Measurements from ENCODE around the genes C6orf141, GSTA1 and GCM1.

GRCh38 chr6:49550246-49551209 lies at the start of gene C6orf141:
C6orf141 (plus strand) TSS chr6:49550668.
- PRO-cap, result unidirectional peak, plus-strand start at chr6:49550691

- PRO-cap, result no peak
These were observed 994 bp downstream of the C6orf141 start for GRCh38 chr6:49551210-49552114.

DNA sequence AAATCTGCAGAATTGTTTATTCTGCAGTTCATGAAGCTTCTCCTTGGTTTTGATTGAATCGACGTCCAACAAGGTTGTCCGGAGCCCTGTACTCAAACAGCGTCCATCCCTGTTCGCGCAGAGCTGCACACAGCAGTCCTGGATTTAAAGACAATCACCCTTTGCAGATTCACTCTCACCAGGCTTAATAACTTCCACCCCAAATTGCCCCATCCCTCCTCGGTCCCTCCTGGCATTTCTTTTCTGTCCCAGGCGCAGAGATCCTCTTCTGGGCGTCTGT lies 1.4 kb upstream of the TFAP2B start:
- PRO-cap, result no peak

DNA sequence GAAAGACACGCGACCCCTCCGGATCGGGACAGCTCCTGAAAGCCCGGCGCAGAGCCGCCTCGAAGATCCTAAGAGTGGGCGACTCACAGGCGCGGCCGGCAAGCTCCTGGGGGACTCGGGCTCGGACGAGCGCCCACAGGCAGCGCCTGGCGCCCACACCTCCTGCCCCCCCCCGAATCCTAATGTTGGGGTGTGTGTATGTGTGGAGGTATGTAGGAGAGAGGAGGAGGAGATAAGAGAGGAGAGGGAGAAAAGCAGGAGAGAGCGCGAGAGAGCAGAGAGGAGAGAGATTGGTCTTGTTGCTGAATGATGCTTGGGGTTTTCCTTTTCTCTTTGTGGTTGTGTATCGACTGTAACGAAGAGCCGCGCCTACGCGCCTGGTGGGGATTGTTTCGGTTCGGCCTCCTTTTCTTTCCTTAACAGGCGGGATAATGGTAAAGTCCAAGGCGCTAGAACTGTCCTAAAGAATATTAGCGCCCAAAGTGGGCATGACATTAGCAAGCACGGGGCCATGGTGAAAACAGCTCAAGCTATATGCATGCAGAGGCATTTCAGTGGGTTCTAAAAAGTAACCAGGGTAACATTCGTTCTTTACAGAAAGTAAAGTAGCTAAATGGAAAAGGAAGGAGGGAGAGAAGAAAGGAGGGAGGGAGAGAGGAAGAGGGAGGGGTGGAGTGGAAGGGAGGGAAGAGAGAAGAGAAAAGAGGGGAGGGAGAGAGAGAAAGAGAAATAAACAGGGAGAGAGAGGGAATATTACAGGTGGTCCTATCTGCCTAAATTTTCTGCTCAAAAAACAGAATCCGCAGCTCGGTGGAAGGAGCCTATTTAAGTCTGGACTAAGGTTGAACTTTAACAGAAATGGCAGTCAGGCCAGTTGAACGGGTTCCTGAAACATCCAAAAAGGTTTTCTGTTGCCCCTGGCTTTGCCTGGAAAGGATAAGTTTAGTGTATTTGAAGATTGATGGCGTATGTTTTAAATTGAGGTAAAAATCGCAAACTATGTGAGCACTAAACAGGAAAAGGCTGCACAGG lies 1.9 kb downstream of the TFAP2B start:
- PRO-cap, result no peak

GRCh38 chr6:50824508-50825179 lies 6.0 kb downstream of the TFAP2B start:
- PRO-cap, result no peak

DNA sequence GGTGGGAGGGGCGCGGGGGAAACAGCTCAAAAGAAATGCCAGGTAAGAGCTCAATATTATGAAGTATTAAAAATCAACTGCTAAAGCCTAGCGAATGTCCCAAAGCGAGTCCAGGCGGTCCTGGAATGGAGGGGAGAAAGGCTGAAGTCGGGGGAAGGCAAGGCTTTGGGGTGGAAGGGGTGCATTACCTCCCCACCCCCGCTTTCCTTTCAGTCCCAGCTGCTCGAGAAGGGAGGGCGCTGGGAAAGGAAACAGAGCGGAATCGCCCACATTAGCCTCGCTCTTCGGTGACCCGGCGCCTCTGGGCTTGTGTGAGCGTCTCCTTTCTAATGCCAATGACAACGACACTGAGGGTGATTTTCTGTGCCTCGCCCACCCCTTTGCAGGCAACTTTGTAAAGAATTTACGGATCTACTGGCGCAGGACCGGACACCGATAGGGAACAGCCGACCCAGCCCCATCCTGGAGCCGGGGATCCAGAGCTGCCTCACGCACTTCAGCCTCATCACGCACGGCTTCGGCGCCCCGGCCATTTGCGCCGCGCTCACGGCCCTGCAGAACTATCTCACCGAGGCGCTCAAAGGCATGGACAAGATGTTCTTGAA lies 24.1 kb downstream of the TFAP2B start:
- PRO-cap, result no peak

DNA sequence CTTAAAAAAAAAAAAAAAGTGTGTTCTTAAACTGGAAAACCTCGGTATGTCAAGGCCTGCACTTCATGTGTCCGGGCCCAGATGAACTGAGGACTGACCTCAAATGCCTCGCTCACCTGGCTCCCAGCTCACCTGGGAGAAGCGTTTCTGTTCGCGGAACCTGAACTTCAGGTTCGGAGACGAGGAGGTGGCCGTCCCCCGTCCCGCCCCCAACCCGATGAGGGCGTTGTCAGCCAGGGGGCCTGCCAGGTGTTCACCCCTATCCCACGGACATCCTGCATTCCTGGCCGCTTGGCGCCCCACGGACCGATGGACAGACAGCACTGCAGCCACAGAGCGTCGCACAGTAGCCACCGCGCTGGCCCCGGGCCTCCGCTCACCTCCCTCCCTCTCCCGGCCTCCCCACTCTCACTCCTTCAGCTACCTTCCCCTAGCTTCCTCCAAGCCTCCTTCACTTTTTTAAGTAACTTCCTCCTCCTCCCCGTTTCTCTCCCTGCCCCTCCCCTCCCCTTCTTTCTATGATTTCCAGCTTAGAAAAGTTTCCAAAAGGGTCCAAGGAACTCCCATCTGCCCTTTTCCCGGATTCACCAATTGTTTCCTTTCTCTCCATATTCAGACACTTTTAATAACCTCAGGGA lies 22.6 kb upstream of the MCM3 start:
- PRO-cap, result no peak

GRCh38 chr6:52397812-52398370 lies 22.3 kb upstream of the EFHC1 start:
- PRO-cap, result no peak

DNA sequence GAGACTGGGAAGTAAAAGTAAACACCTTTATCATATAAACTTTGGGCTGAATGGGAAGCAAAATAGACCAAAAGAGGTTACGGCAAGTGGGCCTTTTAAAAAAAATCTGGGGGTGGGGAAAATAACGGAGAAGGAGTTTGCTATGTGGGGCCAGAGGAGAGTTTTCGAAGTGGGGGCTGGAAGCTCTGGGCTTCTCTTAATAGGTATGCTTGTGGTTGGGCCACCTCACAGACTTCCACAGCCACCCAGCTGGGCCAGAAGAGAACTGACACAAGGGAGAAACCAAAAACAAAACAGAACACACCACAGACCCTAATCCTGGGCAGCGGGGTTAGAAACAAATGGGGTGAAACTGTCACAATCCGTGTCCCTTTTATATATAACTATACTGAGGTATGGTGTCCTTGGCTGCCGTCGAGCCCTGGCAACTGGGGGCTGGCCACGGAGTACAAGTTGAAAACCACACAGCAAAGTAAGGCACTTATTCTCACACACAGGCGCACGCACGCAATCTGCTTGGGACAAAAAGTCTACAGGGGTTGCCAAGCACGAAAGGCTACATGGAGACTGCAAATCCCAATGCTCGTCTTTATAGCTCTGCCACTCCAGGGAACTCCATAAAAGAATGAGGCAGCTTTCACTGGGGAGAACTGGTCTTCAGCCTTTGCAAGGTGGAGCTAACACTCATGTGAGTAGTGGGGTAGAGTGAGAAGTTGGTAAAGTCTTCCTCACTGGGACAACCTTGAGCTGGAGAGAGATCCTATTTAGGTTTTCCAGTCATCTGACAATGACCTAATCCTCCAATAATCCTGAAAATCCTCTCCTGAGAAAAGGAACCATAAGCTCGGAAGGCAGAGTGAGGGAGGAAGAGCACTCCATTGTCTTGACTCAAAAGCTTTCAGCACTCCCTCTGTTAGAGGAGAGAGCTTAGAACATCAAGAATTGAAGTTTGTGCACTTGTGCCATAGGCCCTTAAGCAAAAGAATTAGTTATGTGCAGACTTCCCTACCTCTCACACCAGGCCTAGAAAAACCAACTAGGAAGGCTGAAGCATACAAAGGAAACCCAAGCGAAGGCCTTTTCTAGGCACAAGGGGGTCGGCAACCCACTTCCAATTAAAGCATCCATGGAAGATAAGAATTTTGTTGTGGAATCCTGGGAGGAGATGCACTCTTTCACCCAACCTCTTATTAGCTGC lies 78.1 kb downstream of the TRAM2 start:
- PRO-cap, result no peak

DNA sequence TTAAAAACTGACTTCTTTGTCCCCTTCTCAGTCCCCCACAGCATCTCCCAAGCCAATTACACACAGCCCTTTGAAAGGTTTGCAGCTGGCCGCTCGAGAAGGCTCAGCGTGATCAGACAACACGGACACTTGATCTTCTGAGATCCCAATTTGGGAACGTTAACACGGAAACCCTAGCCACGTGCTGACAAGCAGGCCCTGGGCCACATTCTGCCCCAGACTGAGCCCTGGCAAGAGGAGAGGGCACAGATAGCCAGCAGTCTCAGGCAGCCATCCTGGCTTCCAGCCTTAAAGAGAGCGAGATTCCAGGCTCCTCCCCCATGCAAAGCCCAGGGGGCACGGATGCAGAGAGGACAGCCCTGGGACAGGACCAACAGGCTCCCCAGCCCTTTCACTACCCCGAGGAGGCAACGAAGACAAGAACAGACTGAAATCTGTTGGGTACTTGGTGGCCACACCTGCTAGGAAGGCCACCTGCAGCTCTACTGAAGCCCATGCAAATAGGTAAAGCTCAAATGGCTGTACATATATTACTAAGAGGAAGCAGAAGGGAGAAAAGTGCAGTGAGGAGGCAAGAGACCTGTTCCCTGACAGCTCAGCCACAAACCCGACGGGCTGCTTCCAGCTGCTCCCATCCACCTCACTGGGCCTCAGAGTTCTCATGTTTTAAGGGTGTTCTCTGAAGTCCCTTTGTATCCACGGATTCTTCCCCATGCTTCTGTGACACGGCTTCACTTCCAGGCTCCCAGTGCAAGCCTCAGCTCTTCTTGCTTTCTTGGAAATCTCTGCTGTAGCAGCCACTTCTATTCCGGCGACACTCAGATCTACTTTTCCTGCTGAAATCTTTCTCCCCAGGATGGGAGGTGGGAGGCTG lies 24.7 kb downstream of the TRAM2 start:
- PRO-cap, result no peak

DNA sequence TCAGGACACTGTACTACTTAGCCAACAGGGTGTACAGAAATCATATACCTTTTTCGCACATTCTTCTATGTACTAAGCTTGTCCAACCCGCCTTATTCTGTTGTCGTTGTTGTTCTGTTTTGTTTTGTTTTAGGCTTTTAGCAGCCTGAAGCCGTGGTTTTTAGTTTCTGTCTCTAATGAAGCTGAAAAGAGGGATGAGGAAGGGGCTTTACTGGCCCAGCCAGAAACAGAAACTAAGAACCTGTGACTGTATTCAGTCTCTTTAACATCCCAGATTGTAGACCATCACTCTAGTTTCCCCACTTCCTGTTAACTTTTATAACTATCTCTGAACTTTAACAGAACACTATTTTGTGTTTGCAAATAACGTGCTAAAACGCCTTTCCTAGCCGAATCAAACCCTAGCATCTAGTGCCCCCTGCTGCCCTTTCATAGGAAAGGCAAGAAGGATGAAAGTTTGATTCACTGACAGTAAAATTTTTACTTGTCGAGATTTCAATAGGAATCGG lies 7.4 kb upstream of the TMEM14A start:
- PRO-cap, result no peak

DNA sequence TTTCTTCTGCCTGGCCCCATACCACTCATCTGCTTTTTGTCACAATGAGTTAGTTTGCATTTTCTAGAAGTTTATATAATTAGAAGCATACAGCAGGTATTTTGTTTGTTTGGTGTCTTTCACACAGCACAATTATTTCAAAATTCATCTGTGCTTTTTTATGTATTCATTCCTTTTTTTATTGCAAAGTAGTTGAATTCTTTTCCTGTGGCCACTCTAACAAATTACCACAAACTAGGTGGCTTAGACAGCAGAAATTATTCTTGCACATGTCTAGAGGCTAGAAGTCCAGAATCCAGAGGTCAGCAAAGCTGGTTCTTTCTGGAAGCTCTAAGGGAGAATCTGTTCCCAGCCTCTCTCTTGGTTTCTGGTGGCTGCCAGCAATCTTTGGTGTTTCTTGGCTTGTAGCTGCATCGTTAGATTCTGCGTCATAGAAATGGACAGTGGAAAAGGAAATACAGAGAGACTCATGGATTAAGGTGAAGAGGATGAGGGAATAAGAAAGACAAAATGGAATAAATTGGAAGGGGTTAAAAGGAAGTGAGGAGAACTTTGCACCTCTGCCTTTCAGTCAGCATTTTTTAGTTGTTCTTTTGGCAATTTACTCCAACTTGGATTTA lies 39.3 kb downstream of the GSTA2 start:
- PRO-cap, result no peak

- PRO-cap, result no peak
These were observed 38.2 kb downstream of the GSTA2 start for GRCh38 chr6:52724890-52725747.

GRCh38 chr6:52803574-52803989 lies at the start of gene GSTA1:
GSTA1 (minus strand) TSS chr6:52803816.
- PRO-cap, result no peak

DNA sequence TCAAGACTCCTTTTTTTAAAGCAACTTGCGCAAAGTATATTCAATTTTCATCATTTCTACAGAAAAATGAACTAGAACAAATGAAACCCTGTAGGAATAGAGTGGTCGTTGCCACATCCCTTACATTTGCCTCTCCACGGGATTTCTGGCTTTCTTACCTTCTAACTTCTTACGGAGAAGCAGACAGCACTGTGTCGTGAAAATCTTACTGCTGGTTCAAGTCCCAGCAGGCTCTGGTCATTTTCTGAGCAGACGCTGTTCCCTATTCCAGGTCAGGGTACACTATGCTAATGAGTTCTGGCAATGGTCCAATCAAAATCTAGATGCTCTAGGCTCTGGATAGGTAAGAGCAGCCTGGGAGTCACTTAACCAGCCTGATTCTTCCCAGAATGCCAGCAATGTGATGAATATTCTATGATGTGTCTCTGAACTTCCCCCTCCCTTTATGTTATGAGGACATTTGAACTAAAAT lies at the start of gene GCM1:
TSS of gene GCM1 (minus strand) at position 246 of the 472 bp plus-strand sequence.
- PRO-cap, result no peak

GRCh38 chr6:53287756-53288280 lies 60.9 kb downstream of the ELOVL5 start:
- PRO-cap, result no peak

GRCh38 chr6:53433410-53433803 lies 84.7 kb upstream of the ELOVL5 start:
- PRO-cap, result no peak

DNA sequence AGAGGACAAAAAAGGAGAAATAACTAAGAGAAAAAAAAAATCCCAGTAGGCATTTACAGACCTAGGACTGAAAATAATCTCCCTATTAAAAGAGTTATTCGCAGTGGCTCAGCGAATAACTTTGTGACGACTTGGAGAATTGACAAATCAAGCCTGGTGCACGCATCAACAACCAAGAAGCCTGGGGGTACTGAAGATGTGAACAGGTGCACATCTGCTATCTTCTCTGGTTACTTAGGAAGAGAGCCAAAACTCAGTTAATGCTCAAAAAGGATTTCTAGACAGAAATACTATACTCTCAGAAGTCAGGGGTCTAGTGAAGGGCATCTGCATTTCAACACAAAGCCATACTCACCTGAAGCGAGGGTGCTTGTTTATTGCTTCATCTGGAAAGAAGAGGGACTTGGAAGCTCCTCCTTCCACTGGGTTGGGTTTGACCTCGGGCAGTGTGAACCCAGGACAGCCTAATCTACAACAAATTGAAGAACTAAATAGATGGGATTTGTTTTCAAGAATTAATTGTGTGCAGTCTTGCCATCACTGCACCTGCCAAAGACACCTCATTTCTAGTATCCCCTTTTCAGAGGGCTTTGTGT lies 29.0 kb downstream of the GCLC start:
- PRO-cap, result no peak

GRCh38 chr6:53539659-53540117 lies 5.2 kb downstream of the GCLC start:
- PRO-cap, result no peak

DNA sequence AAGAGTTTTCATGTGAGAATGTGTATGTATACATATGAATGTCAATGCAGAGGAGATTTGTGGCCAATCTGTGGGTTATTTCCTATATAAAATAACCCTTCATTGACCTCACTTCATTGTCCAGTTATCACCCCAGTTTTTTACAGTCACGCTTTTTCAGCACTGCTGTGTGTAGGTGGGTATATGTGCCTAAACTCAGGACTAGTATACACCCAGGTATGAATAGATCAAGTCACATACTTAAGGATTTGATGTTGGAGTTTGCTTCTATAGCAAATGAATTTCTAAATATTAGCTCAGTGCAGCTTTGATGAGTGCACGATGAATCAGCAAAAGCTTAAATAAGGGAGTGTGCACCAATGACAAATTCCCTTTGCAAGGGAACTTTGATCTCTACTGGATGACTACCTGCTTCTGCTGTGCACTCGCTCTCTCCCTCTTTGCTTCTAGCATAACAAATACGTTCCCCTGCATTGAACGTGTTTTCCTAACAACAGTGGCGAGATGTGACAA lies 50.0 kb downstream of the KLHL31 start:
- PRO-cap, result no peak